Pericardium fibroblast (primary cell): ENCODE measurements around a stretch of chr14.

- RAMPAGE, long total RNA = no peak
Observed at GRCh38 chr14:21240899-21241428, 28.3 kb downstream of the HNRNPC start.

DNA sequence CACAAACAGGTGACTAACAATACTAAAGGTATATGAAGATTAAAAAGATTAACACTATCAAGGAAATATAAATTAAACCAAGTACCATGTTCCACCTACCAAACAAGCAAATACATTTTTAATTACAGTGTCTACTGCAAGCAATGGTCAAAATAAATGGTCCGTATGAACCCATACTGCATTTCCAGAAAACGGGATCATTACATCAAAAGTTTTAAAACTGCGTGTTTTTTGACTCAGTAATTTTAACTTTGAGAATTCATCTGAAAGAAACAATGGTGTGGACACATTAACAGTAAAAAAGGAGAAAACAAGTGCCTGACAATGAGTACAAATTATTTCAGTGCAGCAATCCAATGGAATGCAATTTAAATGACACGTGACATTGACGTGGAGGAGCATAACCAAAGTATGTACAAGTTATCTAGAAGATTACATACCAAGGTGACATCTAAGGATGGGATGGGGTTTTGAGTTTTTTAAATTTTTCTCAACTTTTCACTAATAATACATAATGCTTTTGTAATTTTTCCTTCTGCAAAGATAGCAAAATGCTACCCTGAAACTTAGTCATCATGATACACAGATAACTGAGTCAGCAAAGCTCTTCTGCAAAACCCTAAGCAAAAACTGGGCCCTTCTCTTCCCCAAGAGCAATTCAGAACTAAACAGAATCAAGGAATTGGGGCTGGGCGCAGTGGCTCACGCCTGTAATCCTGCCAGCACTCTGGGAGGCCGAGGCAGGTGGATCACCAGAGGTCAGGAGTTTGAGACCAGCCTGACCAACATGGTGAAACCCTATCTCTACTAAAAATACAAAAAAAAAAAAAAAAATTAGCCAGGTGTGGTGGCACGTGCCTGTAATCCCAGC lies 20.4 kb downstream of the HNRNPC start:
- RAMPAGE, long total RNA = no peak

DNA sequence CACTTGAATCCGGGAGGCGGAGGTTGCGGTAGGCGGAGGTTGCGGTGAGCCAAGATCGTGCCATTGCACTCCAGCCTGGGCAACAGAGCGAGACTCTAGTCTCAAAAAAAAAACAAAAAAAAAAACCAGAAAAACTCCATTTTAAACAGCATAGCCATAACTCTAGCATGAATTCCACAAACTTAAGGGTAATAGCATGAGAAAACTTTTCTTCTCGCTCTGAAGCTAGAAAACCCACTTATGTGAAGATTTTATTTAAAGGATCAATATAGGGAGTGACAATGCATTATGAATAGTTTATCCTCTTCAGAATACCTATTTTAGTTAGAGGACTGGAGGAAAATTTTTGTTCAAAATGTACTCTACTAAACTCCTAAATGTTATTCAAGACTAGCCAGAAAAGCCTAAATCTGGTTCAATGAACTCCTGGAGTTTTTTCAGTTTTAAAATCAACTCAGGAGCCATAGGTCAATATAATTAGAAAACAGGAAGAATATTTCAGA lies 14.4 kb downstream of the HNRNPC start:
- RAMPAGE, long total RNA = no peak

- RAMPAGE, long total RNA = no peak
Observed at GRCh38 chr14:21269622-21269990, 364 bp upstream of the HNRNPC start.

DNA sequence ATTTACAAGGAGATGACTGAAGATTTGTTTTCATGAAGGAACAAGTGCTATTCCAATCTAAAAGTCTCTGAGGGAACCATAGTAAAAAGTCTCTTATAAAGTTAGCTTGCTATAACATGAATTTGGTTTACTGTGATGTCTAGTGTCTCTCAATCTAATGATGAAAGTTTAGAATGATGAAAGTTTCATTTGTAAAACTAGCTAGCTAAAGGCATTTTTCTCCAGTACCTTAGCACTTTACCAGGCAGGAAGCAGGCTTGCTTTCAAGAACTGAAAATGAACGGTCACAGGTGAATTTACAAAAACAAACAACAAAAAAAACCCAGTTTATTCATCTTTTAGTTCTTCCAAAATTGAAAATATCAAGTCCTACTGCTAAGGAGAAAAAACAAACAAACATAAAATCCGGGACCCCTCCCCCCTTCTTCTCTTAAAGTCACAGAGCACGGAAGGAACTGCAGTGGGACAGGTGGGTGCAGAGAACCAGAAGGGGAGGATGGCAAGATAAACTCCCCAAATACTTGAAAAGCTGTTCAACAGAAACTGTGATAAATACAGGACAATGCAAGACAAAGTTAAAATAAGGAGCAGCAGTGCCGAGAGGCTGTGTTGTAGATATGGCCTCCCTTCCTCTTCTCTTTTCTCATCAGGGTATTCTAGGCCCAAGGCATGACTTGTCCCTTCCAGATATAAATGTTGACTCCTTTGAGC lies 32.5 kb downstream of the SUPT16H start:
- RAMPAGE, long total RNA = no peak

- RAMPAGE, long total RNA = no peak
Observed at GRCh38 chr14:21405130-21406066, 21.6 kb upstream of the SUPT16H start.

GRCh38 chr14:21525406-21526105 lies 590 bp downstream of the SALL2 start:
- RAMPAGE, long total RNA = no peak

DNA sequence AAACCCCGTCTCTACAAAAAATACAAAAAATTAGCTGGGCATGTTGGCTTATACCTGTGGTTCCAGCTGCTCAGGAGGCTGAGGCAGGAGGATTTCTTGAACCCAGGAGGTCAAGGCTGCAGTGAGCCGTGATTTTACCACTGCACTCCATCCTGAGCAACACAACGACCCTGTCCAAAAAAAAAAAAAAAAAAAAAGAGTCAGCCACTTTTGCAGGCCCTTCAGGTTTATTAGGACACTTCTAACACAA lies 269 bp downstream of the OR4E1 start:
- RAMPAGE, long total RNA = no peak

GRCh38 chr14:22002775-22003316 lies 329.2 kb upstream of the OR4E1 start:
- RAMPAGE, long total RNA = no peak

DNA sequence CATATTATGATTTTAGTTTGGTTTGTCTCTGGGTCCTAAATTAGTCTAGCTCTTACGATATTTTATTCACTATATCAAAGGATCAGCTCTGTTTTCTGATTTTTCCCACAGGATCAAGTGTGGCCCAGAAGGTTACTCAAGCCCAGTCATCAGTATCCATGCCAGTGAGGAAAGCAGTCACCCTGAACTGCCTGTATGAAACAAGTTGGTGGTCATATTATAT lies 422.5 kb upstream of the OR4E1 start:
- RAMPAGE, long total RNA = no peak

GRCh38 chr14:22113442-22113909 lies 439.9 kb upstream of the OR4E1 start:
- RAMPAGE, long total RNA = no peak

GRCh38 chr14:22123121-22123580 lies 449.5 kb upstream of the OR4E1 start:
- RAMPAGE, long total RNA = no peak

DNA sequence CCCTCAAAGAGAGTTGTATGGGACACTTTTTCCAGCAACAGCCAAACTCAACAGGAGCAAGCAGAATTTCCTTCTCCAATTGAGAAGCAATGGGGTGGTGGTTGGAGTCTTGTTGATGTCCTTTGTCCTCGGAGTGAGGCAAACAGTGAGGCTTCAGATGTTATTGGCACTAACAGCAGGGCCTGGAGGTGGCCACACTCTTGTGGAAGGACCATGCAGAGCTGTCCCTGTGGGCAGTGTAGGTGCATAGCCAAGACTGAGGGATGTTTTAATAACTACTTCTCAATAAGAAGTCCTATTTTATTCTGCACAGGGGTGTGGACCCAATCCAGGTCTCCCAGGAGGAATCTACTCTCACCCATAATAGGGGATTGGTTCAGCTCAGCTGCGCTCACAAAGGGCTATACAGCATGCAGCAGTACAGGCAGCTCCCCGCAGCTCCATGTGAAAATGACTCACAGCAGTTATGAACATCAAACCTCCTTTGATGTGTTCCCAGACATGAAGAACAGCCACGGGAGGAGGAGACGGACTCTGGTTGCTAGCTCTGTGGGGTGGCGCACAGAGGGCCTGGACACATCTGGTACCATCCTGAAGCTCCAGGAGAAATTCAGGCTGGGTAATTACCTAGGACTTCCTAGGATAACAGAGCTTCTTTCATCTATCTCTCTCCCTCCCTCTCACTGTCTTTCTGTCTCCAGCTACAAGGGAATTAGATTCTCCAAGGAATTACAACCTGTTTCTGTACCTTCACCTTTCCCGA lies 199.9 kb downstream of the DAD1 start:
- RAMPAGE, long total RNA = no peak

DNA sequence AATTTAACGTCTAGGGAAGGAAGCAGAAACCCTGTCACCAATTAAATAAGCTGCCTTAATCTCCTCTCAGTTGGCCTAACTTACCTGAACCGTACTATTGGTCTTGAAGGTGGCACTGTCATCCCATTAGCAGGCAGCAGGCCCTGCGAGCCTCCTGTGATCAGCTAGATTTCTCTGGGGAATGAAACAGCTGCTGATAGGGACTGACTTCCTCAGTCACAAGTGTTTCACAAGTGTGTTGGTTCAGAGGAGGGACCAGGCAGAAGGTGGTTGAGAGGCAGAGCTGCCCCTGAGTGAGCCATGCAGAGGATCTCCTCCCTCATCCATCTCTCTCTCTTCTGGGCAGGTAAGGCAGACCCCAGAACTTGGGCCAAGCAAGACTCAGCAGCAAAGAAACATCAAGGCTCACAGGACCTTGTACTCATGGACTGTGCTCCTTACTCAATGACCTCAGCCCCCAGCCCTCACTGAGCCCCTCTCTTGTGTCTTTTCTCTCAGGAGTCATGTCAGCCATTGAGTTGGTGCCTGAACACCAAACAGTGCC lies 166.7 kb downstream of the DAD1 start:
- RAMPAGE, long total RNA = no peak

- RAMPAGE, long total RNA = no peak
Observed at GRCh38 chr14:22523988-22525120, 64.7 kb downstream of the DAD1 start.

- RAMPAGE, long total RNA = no peak
Observed at GRCh38 chr14:22531237-22532057, 57.6 kb downstream of the DAD1 start.

- RAMPAGE, long total RNA = no peak
Observed at GRCh38 chr14:22537754-22538277, 51.2 kb downstream of the DAD1 start.

GRCh38 chr14:22563738-22564427 lies 25.1 kb downstream of the DAD1 start:
- RAMPAGE, long total RNA = no peak

DNA sequence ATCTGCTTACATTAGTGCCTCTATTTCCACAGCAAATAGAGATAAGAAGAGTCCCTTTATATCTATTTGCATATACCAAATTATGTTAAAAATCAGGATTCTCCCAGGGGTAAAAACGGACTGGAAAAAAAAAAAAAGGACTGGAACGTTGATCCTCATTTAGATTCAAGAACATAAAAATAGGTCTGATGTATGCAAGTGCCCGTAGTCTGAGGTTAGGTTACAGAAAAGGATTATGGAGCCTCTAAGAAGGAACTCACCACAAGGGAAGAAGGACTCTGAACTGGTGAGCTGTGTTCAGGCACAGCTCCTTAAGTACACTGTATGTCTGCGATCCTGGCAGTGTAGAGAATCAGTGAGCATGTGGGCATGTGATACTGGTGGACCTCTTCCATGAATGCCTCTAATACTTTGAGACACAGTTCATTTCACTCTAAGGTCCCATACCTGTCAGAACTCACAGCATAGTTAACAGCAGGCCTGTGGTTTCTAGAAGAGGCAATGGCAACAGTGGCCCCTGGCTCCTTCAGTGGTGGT lies 6.7 kb upstream of the OR6J1 start:
- RAMPAGE, long total RNA = no peak

DNA sequence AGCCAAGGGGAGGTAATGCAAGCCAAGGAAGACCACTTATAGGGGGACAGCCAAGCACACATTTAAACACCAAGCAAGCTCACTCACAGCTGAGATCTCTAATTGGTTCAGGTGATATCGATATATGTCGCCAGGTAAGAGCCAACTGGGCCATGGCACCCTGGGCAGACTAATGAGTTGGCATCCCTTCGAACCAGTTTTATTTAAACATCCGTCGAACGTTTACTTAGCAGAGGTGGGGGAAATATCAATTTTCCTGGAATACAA lies 4.9 kb upstream of the SLC7A7 start:
- RAMPAGE, long total RNA = no peak